ENCODE data around the genes ENOX2 and OR13H1.

DNA sequence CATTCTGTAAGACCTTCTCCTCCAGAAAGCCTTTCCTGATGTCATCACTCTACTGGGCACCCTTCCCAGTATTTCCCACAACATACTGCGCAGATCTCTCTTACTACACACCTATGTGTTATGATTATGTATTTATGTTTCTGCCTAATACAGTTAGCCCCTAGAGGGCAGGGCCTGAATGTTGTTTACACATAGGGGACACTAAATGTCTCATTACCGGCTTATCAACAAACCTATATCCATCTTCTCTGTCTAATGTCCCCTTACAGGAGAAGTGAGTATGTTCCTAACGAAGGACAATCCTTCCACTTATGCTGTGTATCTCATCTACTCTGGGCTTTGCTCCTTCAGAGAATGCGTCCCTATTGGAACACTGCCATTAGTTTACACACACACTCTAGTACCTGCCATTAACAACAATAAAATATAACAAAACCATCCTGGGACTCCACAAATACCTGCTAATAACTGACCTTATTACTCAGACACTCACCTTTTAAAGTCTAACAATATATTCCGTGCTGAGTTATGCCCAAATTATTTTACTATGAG, 21.0 kb downstream of the AIFM1 start:
- PRO-cap = no peak

DNA sequence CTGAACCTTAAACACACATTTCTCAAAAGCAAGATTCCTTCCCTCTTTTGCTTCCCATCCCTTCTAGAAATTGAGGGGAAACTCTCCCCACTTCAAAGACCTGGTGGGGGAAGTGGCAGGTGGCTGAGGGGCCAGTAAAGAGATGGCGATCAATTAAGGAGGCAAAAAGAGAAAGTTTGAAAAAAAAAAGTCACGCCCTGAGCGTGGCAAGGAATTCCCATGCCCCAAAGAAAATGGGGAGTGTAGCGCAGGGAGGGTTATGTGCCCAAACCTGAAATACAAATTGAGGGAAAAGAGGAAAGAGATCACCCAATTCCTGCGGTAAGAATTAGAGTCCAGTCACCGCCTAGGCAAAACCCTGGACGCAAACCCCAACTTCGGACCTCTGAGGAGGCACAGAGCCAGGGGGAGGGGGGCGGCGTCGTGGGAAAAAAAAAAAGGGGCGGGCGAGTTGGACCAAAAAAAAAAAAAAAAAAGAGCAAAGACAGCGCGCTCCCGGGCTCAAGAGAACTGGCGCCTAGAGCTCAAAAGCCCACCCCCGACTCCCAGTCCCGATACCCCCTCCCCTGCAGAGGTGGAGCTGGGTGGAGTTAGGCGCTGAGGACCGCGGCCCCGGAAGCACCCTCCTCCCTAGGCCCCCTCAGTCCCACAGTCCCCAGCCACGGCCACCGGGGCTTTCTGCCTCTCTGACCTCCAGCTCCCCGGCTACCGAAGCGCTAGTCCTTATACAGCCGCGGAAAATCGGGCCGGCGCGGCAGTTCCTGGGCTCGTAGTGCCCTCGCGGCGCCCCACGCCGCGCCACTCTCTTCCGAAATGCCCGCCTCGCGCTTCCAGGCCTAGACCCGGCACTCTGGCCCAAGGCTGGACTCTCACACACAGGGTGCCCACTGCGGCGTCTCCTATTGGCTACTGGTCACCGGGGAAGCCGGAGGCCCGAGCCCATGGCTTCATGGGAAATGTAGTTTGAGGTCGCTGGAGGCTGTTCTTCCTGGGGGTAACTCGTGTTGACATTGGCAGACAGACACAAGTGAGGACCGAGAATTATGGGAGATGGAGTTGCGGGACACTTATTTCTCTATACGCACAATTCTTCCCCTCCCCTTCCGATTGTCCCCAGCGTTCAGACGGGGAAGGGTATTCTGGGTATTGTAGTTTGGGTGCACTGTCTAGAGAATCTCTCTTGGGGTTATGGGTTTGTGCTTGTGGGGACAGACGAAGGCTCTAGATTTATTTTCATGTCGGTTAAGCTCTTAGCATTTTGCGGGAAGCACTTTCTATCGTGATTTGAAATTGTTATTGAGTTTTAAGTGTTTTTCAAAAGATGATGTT, at the start of gene ENOX2:
Gene ENOX2, minus strand, starts transcription at position 852 of the 1,329 bp plus-strand sequence.
- PRO-cap = bidirectional peak, plus-strand start at position 434 of the sequence, minus-strand start at position 387 of the sequence; bidirectional peak, plus-strand start at position 643 of the sequence, minus-strand start at position 512 of the sequence; unidirectional peak, minus-strand start at position 852 of the sequence

DNA sequence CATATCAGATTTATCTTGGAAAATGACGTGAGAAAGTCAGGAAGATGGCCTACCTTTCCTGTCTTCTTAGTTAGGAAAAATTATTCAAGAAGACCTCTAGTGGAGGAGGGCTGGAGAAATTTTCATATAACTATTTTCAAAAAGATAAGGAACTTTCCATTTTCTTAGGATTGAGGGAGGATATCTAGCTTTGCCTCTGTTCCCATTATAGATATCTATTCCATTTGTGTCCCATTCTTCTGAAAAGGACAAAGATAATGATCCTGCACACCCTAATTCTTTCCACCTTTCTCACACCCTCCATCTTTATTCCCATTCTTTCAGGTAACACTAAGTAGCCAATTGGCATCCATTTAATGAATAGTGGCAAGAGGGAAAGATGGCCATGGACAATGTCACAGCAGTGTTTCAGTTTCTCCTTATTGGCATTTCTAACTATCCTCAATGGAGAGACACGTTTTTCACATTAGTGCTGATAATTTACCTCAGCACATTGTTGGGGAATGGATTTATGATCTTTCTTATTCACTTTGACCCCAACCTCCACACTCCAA, at the start of gene OR13H1:
Gene OR13H1, plus strand, starts transcription at position 380 of the 554 bp plus-strand sequence.
- PRO-cap = no peak

DNA sequence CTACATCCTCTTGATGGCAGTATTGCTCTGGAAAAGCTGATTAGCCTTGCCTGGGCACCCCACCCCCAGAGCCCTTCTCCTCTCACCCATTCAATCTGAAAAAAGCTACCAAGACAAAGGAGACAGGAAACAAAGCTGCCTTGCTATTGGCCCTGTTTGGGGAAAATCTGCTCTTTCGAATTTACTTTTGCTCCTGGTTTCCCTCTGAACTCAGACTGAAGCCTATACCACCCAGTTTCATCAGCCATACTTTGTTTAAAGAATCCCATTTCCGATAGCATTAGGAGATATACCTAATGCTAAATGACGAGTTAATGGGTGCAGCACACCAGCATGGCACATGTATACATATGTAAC, 195.1 kb upstream of the STK26 start:
- PRO-cap = no peak

- PRO-cap = no peak
Measured at GRCh38 chrX:131831045-131831441, 192.1 kb upstream of the STK26 start.

GRCh38 chrX:132281274-132281712, 62.0 kb upstream of the RAP2C start:
- PRO-cap = no peak

GRCh38 chrX:132565117-132565568, 76.3 kb upstream of the MBNL3 start:
- PRO-cap = no peak

- PRO-cap = bidirectional peak, plus-strand start at chrX:133496163, minus-strand start at chrX:133495923
Measured at GRCh38 chrX:133495616-133496047, 80.3 kb upstream of the GPC4 start.

DNA sequence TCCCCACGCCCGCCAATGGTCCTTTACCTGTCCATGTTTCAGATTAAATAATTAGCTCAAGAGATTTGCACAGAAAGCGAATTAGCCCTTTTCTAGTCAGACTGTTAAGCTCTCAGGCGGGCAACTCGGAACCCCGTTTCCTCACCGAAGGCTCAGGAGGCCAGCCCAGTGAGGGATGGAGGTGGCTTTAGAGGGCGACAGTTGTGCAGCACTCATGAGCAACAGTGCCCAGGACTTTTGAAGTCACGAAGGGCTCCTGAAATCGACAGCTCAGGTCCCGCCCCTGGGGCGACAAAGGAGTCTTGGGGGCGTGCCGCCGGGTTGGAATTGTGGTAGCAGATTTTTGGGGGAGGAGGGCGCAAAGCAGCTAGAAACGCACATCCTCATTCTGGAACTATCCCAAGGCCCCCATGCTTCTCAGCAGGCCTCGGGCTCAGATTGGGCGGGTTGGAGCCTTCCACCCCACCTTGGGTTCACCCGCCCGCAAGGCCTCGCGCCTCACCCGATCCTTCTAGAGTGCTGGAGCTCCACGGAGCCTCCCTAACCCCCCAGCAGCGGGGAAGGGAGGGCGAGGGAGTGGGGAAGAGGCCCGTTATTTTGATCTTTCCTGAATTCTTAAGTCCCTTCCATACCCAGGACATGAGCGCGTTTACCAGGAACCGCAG, 85.5 kb downstream of the HPRT1 start:
- PRO-cap = no peak

- PRO-cap = no peak
Measured at GRCh38 chrX:134603872-134604367, 54.4 kb downstream of the PLAC1 start.

DNA sequence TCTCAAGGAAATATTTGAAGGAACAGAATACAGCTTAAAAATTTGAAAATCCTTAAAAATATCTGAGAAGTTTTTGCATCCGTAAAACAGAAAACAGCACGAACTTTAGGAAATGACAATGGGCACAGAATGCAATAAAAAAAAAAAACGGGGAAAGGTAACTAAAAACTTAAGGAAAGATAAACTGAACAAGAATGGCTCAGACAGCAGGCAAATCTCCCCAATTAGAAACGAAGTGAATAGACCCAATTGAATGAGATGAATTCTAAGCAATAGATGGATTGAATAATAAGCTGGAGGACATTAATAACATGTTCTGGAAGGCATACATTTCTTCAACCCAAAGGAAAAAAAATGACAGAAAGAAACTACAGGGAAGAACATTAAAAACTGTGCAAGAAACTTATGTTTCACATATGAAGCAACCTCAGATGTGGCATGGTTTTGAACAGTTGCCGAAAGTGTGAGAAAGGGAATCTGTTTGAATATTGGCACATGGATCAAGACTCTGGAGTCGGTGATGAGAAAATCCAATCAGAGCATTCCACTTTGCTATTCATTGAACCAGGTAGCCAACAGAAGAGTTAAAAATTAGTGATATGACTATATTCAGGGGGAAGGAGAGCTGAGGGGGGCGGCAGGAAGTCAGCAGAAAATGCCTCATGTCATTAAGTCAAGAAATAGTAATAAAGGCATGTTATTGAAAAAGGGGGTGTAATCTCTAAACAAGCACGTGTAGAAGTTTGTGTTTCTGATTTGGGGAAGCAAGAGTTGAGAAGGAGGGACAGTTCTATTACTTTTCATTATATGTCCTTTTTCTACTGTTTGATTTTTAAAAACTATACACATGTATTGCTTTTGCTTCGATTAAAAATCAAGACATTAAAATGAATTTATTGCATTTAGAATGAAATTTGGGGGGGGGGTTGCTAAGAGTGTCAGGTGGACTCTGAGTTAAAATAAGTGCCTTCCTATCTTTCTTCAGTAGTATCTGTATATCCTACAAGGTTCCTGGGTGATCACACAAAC, 1.1 kb downstream of the SMIM10 start:
- PRO-cap = no peak

DNA sequence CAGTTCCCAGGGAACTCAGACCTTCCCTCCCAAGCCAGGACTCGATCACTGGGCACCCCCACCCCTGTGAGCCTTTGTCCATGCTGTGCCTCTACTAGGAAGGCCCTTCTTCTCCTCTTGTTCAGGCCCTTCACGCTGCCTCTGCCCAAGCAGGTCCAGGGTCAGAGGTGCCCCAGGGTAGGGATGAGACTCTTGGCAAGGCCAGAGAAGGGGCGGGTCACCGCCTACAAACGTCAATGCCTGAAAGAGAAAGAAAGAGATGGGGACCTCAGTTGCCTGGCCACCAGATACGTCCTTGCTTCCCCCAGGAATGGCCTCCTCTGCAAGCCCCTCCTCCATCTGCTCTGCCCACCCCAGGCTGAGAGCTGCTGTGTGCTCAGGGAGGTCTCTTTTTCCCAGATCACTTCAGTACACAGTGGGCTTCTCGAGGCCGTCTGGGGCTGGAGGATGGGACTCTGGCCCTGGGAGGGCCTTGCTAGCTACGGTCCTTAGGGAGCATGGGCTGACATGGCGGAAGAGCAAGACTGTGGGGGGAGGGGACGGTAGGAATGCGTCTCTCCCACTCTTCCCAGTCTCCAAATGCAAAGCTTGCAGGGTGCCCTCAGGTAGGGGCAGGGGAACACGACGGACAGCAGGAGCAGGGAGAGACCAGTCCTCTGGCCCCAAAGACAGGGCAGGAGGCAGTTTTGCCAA, 1.5 kb downstream of the SMIM10L2B start:
- PRO-cap = no peak

- PRO-cap = no peak
Measured at GRCh38 chrX:135251844-135252043, 117 bp upstream of the ETDA start.

GRCh38 chrX:135384053-135384556, 37.6 kb upstream of the SMIM10L2A start:
- PRO-cap = no peak

DNA sequence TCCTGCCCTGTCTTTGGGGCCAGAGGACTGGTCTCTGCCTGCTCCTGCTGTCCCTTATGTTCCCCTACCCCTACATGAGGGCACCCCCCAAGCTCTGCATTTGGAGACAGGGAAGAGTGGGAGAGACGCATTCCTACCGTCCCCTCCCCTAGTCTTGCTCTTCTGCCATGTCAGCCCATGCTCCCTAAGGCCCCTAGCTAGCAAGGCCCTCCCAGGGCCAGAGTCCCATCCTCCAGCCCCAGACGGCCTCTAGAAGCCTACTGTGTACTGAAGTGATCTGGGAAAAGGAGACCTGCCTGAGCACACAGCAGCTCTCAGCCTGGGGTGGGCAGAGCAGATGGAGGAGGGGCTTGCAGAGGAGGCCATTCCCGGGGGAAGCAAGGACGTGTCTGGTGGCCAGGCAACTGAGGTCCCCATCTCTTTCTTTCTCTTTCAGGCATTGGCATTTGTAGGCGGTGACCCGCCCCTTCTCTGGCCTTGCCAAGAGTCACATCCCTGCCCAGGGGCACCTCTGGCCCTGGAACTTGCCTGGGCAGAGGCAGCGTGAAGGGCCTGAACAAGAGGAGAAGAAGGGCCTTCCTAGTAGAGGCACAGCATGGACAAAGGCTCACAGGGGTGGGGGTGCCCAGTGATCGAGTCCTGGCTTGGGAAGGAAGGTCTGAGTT, 1.6 kb downstream of the SMIM10L2A start:
- PRO-cap = no peak

- PRO-cap = bidirectional peak, plus-strand start at chrX:135521962, minus-strand start at chrX:135521646
Measured at GRCh38 chrX:135521318-135522468, 1.2 kb downstream of the INTS6L start.

DNA sequence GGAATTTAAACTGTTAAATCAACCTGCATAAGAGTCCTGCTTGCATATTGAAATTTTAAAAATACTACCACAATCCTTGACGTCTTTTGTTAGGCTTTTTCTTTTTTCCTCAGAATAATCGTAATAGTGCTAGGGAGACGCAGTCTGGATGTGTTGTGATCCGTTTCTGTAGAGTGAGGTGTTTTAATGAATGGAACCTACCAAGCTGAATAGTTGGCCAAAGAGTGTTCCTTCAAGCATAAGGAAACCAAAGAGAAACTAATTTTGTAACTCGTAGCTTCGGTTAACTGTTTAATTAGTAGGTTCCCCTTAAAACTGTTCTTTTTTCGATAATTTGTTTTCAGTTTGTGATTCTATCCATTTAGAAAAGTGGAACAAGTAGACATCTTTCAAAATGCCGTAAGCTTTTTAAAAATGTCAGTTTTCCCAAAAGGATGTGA, 2.0 kb downstream of the INTS6L start:
- PRO-cap = no peak

DNA sequence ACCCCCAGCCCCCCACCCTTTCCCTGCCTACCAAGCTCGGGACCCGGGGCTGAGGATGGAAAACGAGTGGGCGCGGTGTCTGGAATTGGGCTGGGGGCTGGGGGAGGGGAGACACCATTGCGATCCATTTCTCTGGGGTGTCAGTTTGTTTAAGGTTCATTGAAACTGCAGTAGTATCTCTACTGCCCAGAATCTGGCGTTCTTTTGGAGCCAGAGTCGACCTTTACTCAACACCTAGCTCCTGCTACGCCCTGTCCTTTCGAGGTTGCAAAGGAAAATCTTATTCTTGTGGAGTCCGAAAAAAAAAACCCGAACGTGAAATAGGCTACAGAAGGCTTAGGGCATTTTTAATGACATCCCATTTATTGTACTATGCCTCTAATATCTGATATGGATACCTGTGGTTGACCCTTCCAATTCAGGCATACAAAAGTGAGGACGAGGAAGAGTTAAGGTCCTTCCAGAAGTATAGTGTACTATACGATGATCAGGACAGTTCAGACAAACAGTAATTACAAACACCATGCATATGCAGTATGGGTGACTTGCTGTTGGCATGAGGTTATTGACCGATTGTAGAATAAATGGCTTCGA, 938 bp downstream of the SLC9A6 start:
- PRO-cap = no peak

DNA sequence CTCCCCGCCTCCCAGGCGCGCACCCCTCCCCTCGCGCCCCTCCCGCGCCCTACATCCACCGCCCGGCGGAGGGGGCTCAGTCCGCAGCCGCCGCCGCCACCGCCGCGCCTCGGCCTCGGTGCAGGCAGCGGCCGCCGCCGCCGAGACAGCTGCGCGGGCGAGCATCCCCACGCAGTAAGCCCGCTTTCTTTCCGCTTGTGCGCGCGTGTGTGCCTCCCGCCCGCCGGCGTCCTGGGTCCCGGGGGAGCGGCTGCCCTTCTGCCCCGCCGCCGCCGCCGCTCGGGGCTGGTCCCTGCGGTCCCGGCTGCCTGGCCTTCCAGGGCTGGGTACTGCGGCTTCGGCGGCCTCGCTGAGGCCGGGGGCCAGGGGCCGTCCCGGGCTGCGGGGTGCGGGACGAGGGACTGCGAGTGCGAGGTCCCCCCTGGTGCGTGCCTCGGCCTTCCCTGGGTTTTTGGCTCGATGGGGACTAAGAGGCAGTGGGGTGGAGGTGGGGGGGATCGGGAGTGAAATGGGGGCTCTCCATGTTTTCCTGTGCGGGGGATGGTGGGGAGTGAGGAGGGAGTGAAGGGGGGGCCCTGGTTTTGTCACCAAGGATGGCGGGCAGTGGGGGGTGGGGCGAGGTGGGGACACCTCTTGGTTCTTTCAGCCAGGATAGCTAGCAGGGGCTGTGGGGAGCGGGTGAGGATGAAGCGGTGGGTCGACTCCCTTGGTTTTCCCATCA, 49.2 kb upstream of the FHL1 start:
- PRO-cap = bidirectional peak, plus-strand start at position 79 of the sequence, minus-strand start outside the sequence

DNA sequence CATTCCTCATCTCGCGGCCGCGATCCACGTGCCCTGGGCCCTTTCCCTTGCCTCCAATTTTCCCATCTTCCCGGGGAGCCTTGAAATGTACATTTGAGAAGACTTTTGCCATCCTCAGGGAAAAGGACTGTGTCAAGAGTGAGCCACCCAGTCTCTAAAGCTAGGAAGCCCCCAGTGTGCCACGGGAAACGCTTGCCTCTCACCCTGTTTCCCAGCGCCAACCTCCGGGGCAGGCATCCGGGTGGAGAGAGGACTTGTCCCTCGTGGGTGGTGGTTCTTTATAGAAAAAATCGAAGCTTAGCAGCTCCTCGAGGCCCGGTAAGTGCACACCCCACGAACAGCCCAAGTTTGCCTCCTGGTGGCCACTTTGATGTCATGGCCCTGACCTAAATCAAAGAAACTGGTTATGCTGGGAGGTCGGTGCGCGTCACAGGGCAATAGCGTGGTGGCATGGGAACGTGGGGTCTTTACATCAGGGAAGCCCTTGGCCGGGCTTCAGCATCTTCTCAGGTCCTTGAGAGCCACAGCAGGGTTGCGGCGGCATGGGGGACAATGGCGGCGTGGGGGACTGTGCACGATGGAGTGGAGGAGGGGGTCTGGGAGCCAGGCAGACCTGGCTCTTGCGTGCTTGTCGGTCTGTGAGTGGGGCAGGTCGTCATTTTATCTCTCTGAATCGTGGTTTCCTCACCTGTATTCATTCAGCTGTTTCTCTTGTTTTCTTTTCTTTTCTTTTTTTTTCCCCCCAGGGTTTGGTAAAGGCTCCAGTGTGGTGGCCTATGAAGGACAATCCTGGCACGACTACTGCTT, 12.5 kb downstream of the FHL1 start:
- PRO-cap = no peak

Data from left colon (tissue), 1 donor.